ENCODE measurements around the genes RNF6, RPL21 and GTF3A.

DNA sequence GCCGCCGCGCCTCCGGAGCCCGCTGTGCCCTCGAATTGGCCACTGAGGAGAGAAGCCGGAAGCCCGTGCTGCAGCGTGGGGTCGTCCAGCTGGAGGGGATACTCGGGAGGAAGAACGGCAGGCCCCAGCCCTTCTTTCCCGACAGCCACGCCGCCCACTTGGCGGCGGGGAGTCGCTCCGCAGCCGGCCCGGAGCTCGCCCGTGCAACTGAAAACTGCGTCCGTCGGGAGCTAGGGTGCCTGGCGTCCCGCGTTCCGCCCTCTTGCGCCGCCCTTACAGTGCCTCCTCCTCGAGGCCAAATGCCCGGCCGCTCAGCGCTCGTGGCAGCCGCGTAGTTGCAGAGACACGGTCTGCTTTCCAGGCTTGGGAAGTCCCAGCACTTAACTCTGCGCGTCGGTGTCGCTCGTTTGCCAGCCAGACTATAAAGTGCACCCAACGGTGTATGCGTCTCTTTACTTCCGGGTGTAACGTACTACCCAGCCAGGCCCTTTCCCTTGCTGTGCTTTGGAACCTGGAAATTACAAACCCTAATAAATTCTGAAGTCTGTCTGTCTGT, at the start of gene RNF6:
Gene RNF6, minus strand, starts transcription at position 209 of the 556 bp plus-strand sequence.
- RRBS: 5% methylated on average over 10 of the region's 49 CpGs

GRCh38 chr13:26255057-26255243, 1.0 kb downstream of the CDK8 start:
- RRBS: no CpG with 5 or more reads among the region's 7 CpGs

GRCh38 chr13:26316720-26317237, 62.9 kb downstream of the CDK8 start:
- RRBS: no CpG with 5 or more reads among the region's 3 CpGs

- RRBS: no CpG with 5 or more reads among the region's 6 CpGs
Observed at GRCh38 chr13:26508860-26509523, 48.5 kb upstream of the WASF3 start.

DNA sequence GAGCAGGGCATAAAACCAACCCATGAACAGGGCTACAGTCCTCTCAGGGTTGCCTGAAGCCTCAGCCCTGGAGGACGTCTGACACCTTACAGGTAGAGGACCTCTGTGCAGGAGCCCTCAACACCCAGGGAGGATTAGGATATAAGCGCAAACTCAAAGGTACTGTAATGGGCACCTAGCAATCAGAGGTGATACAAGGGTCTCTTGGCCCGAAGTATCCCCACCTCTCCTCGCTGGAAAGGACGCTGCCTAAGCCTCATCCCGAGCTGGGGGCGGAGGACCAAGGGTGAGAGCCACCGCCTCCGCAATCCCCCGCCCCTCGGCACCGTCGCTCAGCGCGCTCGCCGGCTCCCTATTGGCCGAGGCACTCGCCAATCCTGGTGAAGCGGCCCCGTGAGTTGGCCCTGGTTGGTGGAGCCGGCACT, 270 bp upstream of the WASF3 start:
- RRBS: 6% methylated on average over 6 of the region's 22 CpGs

- RRBS: no CpG with 5 or more reads among the region's 5 CpGs
Observed at GRCh38 chr13:26561258-26561954, 3.9 kb downstream of the WASF3 start.

GRCh38 chr13:26954635-26955509, 194.3 kb upstream of the GPR12 start:
- RRBS: no CpG with 5 or more reads among the region's 13 CpGs

DNA sequence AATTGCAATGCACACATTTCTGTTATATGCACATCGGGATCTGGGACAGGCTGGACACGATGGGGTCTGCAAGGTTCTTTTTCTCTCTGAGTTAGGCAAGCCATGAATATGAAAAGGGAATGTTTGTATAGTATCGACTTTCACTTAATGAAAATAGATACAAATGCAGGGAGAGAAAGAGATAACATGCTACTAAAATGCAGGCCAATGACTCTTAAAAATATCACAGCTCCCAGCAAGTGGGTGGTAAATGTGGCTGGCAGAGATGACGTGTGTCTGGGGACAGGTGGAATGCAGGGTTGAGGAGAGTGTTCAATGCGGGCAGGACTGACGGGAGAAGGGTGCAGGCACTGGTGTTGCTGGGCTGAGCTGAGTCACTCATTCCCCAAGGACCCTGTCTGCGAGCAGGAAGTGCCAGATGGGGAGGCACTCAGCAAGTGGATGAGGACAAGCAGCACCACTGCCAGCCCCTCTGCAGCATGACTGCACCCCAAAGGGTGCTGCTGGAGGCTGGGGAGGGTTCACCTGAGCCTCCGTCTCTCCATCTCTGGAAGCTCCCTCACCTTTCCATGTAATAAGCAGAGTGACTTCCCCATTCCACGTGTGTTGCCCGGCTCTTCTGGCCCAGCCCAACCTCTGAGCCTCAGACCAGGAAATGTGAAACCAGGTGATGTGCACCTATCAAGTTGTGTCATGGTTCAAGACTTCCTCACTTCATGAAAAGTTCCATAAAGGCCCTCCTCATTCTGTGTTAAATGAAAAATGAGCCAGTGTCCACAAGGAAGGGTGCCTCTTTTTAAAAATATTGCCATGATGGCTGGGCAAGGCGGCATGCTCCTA, 204.2 kb upstream of the GPR12 start:
- RRBS: no CpG with 5 or more reads among the region's 11 CpGs

- RRBS: no CpG with 5 or more reads among the region's 14 CpGs
Observed at GRCh38 chr13:26977526-26978060, 194.0 kb downstream of the USP12 start.

- RRBS: 4% methylated on average over 6 of the region's 15 CpGs
Observed at GRCh38 chr13:27006427-27006828, 165.2 kb downstream of the USP12 start.

- RRBS: 90% methylated on average over 1 of the region's 3 CpGs
Observed at GRCh38 chr13:27018365-27018644, 153.3 kb downstream of the USP12 start.

DNA sequence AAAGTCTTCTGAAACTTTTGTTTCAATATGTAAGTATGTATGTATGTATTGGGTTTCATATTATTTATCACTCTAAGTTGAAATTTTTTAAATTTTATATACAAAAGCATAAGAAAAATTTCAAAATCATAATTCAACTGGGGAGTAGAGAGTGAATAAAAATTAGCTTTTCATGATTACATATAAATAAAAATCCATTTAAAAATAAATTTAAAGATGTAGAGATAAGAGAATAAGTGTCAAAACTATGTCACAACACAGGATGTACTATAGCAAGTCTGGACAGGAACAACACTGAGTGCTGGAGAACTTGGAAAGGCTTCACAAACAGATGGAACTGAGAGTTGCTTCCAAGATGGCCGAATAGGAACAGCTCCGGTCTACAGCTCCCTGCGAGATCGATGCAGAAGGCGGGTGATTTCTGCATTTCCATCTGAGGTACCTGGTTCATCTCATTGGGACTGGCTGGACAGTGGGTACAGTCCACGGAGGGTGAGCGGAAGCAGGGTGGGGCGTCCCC, 46.4 kb downstream of the USP12 start:
- RRBS: no CpG with 5 or more reads among the region's 8 CpGs

DNA sequence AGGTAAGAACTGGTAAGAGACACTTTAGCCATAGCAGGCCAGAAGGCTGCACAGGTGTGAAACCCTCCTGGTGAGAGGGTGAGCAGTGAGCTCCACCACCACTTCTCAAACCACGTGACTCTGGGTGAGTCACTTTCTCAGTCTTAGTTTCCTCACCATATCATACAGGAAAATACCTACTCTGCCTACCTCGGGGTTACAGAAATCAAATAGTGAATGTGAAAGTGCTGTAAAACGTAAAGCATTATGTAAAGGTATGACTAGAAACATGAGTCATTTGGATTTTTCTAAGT, 40.5 kb downstream of the USP12 start:
- RRBS: no CpG with 5 or more reads among the region's 3 CpGs

- RRBS: 3% methylated on average over 8 of the region's 70 CpGs
Observed at GRCh38 chr13:27251154-27252073, at the start of gene RPL21. Gene RPL21, plus strand, starts transcription at chr13:27251558.

DNA sequence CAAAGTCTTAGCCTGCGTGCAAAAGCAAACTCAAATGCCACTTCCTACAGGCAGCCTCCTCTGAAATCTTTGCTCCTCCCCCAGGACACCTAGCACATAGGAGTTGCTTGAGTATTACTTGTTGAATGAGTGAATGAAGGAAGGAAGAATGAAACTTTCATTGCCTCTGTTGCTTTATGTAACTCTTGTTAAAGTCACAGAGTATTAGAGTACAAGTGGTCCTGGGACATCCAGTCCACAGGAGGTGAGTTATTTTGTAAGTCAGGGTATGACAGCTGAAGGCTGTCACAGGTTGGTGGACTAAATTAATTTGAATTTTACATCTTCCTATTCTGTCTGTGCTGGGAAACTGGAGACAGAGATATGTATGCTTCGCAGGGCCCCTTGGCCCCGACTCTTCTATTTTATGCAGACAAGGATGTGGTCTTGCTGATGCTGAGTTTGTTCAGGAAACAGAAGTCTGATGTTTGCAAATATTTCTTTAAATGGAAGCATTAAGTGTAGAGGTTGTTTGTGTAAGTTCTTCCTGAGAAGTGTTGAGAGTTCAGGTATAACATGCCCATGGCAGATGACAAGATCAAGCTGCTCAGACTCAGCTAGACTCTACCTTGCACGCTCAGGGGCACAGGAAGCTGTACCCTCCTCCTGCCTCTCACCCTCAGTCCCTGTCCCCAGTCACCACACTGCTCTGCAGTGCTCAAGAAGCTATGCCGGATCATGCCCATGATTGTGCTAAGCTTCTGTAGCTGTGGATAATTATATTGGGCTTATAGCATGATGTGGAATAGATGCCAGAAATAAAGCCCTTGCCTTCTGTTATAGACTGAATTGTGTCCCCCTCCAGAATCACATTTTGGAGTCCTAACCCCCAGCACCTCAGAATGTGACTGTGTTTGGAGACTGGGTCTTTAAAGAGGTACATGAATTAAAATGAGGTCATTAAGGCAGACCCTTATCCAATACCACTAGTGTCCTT, 23.4 kb downstream of the RASL11A start:
- RRBS: no CpG with 5 or more reads among the region's 5 CpGs

DNA sequence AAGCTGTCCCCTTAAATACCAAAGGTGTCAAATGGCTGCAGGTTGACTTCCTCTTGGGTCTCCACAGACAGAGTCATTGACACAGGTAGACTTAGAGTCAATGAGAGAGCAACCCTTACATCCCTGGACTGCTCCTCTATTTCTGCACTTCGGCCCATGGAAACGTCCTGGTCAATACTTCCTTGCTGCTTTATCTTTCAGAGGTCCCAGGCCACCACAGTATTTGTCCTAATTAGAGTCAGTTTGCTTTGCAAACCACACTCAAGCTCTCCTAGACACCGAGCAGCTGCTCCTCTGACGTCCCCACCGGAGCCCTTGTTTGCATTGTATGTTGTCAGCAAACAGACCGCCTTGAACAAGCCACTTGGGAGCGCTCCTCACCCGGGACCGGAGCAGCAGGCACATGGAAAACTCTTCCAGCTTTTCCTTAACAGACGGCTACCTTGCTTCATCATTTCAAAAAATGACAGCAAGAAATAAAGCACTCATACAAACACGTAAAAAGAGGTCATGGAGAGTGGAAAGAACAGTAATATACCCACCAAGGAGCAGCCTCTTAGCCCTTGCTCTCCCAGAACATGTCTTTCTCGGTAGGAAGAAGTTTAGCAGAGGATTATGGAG, 51.5 kb upstream of the GTF3A start:
- RRBS: 10% methylated on average over 3 of the region's 12 CpGs

DNA sequence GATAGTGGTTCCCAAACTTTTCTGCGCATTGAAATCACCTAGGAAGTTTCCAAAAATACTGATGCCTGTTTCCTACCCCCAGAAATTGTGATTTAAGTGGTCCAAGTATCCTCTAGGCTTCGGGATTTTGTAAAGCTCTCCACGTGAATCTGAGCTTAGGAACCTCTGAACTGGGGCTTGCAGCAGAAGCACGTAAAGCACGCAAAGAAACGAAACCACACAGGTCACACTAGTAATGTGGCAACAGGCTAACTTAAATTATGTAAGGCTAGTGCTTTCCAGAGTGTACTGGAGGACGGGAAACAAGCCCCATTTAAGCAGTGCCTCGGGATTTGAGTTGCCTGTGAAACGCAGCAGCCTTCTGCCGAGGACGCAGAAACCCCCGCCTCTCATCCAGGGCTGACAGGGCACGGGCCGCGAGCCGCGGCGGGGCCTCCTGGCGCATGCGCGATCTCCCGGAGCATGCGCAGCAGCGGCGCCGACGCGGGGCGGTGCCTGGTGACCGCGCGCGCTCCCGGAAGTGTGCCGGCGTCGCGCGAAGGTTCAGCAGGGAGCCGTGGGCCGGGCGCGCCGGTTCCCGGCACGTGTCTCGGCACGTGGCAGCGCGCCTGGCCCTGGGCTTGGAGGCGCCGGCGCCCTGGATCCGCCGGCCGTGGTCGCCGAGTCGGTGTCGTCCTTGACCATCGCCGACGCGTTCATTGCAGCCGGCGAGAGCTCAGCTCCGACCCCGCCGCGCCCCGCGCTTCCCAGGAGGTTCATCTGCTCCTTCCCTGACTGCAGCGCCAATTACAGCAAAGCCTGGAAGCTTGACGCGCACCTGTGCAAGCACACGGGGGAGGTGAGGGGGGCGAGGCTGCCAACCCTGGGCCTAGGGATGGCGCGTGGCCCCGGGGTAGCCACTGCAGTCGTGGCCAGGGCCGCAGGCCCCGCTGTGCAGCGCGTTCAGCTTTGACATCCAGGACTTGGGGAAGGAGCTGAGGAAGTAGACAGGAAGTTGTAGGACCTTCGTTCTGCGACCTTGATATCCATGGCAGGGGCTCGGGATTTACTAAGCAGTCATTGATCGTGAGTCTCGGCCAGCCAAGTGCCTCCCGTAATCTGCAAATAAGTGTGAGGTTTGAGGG, at the start of gene GTF3A:
Gene GTF3A, plus strand, starts transcription at position 519 of the 1,124 bp plus-strand sequence.
- RRBS: 3% methylated on average over 39 of the region's 91 CpGs

DNA sequence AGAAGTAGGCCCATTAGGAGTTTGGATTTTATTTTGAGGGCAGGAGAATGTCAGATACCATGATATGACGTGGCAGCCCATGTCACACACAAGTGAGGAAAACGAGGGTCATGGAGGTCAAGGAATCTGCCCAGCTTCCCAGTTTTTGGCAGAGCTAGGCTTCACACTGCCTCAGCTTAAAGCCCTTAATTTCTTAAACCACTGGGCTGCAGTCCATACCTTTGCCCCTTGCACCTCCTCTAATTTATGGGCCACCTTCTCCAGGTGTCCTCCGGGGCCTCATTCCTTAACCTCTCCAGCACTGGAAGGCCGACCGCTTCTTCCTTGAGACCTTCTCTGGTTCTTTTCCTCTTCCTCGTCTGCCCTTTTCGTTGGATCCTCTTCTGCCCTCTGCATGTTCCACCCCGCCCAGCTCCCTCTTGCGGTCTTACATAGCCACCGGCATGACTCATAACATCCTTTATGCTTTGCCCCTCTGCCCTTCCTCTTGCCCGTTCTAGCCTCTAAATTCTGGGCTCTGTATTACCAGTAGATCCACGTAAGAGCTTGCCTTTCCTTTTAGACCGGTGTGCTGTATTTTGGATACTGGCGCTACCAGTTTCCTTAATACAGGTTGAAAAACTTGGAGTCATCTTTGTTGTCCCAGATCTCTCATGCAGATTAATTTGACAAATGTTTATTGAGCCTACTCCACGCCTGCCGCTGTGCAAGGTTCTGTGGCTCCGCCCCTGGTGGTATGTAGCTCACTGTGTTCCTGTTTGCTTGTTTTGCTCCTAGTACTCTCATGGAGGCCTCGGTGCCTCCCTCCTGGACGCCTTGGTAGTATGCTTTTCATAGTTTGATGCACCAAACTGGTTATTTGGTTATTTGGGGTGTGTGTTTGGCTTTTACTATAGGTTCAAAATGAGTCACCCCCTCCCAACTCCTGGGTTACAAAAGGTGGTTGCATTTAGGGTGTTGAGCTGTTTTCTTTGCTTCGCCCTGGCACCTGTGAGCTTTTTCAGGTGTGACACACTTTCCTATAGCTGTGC, 1.5 kb downstream of the GTF3A start:
- RRBS: no CpG with 5 or more reads among the region's 20 CpGs

GRCh38 chr13:27432412-27433107, 8.1 kb downstream of the GTF3A start:
- RRBS: no CpG with 5 or more reads among the region's 11 CpGs

GRCh38 chr13:27618983-27619618, 1.2 kb downstream of the LNX2 start:
- RRBS: no CpG with 5 or more reads among the region's 8 CpGs

Measured in islet of Langerhans (tissue), 1 donor.